Epidermal melanocyte (primary cell): ENCODE measurements around the genes HYKK, CTSH and CFAP161.

DNA sequence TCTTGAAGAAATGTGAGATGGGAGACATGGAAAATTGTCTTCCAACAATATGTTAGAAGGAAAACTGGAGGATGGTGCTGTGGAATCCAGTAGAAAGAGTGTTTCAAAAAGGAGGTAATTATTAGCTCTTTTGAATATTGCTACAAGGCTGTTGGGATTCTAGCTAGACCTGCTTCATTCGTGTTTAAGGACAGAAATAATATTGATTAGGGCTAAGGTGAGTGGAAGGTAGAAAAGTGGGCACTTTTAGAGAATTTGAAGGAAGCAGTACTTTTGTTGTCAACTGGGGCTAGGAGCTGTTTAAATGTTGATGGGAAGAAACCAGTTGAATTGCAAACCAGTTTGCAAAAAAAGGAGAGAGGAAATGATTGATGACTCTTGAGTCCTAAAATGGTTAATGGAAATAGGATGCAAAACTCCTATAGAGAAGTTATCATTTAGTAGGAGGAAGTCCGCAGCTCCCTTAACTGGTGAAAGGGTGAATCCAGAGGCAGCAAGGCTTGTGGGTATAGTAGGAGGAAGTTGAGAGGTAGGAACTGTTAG is 15.2 kb downstream of the IREB2 start:
- RRBS: no CpG with 5 or more reads among the region's 2 CpGs

- RRBS: 2% methylated on average over 24 of the region's 51 CpGs
These were observed at the start of gene HYKK for GRCh38 chr15:78507085-78507746. Gene HYKK (plus strand): TSS chr15:78507577.

DNA sequence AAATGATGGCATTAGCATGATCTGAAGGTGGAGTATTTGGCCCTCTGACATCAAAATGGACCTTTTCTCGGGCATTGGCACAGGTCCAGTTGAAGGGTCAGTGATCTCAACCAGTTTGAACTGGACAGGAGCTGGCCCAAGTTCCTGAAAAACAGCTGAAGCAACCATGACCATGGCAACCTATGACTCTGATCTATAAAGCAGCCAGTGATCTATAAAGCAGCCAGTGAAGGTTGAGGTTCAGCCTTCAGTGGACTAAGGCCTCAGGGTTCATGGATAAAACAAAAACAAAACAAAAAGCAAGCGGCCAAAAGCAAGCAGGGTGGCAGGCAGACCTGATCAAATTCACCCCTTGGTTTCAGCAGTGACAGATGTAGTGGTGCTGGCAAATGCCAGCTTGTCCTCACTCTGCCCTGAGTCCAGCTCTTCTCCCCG is 10.0 kb upstream of the CHRNB4 start:
- RRBS: no CpG with 5 or more reads among the region's 3 CpGs

DNA sequence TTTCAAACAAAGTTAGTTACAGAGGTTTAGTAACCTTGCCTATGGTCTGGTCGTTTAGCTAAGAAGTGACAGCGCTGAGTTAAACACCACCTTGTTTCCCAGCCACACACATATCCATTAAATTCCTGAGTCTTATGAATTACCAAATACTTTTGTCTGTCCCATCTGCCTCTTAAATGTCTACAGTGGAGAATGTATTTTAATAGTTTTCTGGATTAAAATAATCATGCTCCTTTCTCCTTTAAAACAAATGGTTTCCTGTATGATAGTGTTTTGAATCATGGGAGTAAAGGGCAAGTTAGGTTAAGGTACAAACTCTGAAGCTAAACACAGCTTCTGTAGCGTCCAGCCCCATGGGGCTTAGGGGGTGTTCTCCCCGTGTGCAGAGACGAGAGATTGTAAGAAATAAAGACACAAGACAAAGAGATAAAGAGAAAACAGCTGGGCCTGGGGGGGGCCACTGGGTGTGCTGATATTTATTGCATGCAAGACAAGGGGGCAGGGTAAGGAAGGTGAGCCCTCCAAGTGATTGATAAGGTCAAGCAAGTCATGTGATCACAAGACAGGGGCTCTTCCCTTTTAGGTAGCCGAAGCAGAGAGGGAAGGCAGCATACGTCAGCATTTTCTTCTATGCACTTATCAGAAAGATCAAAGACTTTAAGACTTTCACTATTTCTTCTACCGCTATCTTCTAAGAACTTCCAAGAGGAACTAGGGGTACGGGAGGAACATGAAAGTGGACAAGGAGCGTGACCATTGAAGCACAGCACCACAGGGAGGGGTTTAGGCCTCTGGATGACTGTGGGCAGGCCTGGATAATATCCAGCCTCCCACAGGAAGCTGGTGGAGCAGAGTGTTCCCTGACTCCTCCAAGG is 29.5 kb downstream of the MORF4L1 start:
- RRBS: no CpG with 5 or more reads among the region's 10 CpGs

GRCh38 chr15:78922702-78923390 is 22.0 kb downstream of the CTSH start:
- RRBS: no CpG with 5 or more reads among the region's 10 CpGs

DNA sequence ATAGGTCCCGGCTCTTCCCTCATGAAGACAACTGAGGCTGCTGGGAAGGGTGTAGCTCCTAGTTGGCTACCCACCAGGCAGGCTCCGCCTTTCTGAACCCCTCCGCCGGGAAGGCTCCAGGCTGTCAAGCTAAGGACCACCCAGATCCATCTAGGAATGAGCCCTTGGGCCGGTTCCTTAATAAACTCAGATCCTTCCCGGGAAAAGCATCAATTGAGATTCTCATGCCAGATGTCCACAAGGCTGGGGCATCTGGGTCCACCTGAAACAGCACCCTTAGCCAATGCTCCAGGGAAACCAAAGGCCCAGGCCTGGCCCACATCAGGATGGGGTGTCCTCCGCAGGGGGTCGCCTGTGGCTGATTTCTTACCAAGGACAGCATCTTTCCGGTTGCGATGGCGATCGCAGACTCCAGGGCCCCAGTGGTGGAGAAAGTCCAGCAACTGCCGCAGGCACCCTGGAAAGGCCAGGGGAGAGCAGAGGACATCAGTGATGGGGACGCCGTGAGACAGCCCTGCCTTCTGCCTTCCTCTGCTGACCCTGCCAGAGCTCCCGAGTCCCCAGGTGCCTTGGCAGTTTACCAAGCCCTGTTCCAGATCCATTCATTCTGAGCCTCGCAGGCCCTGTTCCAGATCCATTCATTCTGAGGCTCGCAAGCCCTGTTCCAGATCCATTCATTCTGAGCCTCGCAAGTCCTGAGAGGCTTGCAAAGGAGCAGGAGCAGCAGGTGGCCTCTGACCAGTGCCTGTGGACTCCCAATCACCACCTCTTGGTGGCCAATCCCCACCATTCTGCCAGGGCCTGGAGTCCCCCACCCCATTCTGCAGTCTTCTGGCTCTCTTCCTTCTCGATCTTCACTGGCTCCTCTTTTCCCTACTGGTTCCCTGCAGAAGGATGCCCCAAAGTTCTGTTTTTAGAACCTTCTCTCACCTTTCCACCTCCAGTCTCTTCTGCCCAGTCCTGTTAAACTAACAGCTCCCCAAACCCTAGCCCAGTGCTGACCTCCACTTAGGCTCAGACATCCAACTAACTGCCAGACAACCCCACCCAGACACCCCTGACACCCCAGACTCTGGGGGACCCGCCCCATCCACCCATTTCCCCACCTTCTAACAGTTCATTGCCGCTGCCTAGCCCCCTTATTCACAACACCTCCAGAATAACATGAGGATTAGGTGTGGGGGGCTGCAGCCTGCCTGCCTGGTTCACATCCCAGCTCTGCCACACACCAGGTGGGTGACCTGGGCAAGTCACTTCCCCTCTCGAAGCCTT is 12.4 kb downstream of the CTSH start:
- RRBS: 84% methylated on average over 4 of the region's 23 CpGs

DNA sequence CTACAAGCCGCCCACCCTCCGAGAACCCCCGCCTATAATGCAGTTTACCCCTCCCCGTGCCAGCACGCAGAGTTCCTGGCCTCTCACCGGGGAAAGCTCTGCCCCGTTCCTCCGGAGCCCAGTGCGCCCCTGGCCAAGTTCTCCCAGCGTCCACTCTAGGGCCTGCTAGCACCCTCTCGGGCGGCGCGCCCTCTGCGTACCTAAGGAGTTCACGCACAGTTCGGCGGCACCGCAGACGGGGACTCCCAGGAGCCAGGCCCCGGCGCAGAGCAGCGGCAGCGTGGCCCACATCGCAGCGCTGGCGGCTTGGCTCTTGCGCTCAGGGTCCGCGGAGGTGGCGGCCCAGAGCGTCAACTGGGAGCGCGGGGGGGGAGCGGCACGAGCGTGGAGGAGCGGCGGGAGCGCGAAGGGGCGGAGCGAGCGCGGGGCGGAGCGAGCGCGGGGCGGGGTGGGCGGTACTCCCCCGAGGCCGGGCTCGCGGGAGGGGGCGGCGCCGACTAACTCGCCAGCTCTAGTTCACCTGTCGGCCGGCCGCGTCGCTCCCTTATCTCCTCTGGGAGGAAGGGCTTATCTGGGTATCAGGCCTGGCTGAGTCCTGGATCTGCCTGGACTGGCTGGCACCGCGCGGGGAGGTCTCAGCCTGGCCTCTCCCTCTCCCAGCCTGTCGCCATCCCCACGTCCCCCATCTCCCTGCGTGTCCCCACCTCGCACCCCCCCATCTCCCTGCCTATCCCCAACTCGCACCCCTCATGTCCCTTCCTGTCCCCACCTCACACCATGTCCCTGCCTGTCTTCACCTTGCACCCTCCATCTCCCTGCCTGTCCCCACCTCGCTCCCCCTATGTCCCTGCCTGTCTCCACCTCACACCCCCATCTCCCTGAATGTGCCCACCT is at the start of gene CTSH:
TSS of gene CTSH (minus strand) at position 356 of the 894 bp plus-strand sequence.
- RRBS: 2% methylated on average over 9 of the region's 73 CpGs

- RRBS: no CpG with 5 or more reads among the region's 20 CpGs
These were observed 59.4 kb downstream of the MINAR1 start for GRCh38 chr15:79491512-79491942.

DNA sequence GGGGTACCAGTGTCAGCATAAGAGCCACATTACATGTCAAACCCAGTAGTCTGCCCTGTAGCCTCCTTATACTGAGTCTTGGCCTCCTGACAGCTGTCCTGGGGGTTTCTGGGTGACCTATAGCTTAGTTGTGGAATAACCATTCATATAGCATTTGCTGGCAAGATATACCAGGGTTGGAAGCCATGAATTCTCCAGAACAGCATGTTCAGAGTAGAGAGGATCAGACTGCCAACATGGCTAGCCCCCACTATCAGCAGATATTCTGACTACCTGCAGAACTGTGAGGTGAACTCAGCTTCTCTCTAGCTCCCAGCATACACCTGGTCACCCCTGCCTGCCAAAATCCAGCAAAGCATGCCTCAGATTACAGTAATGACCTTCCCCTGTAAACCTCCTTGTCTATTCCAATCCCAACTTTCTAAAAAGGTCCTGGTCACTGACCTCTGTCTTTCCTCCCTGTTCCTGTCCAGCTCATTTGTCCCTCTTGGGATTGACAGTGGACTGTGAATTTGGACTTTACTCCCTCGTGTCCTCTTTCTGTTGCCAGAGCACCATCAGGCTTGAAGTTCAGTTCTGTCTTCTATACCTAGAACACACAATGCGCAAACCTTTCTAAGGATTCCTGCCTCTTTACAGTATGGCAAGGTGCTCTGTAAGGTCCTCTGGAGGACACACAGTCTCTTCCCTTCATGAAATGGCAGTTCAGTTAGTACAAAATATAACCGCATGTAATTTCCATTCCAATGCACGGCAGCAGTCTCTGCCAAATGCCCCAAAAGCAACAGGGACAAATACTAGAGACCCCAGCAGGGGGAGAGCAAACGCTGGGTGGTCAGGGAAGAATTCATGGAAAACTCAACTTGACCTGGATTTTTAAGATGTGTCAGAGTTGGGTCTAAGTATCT is 50.3 kb downstream of the MTHFS start:
- RRBS: no CpG with 5 or more reads among the region's 5 CpGs

DNA sequence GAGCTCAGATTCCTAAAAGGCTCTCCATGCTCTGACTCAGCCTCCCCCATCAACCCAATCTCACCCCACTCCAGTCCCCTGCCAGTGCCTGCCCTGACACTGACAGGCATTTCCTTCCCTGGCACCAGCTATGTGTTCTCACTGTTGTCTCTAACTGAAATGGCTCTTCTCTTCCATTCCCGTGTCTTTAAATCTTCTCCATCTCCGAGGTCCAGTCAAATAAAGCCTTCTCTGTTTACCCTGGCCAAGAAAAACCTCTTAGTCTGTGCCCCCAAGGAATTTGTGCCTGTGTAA is 7.4 kb upstream of the BCL2A1 start:
- RRBS: no CpG with 5 or more reads among the region's 2 CpGs

DNA sequence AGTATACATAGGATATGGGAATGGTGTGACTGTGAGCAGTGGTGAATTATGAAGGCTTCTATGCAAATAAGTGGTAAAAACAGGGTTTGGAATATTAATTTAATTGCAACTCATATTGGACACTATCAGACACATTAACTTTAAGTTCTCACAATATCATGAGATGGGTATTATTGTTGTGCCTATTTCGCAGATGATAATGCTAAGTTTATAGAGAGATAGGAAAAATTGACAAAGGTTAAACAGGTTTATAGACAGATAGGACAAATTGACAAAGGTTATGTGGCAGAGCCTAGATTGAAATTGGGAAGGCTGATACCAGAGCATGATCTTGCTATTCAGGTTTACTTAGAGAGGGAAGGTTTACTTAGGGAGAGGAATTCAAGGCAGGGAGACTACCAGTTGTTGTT is 22.7 kb downstream of the ZFAND6 start:
- RRBS: no CpG with 5 or more reads among the region's 1 CpG

DNA sequence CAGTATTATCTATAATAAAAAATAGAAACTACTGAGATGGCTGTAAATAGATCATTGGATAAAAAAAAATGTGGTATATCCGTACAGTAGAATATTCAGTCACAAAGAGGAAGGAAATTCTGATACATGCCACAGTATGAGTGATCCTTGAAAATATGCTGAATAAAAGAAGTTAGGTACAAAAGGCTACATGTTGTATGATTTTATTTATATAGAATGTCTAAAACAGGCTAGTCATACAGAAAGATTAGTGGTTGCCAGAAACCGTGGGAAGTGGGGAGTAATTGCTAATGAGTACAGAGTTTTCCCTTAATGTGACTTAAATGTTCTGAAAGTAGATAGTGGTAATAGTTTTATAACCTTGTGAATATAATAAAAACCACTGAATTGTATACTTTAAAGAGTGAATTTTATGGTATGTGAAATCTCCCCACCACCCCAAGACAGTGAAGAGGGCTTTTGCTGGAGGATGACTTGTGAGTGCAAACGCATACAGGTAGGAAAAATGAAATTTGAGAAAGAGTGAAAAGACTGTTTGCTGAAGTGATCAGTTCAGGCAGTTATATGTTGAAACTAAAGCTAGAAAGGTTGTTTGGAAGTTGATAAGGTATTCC is 24.8 kb upstream of the FAH start:
- RRBS: no CpG with 5 or more reads among the region's 3 CpGs

GRCh38 chr15:80161911-80162388 is 9.2 kb downstream of the FAH start:
- RRBS: no CpG with 5 or more reads among the region's 6 CpGs

GRCh38 chr15:80247337-80247747 is 4.7 kb downstream of the CTXND1 start:
- RRBS: no CpG with 5 or more reads among the region's 1 CpG

- RRBS: no CpG with 5 or more reads among the region's 7 CpGs
These were observed 32.4 kb downstream of the ARNT2 start for GRCh38 chr15:80436527-80436982.

DNA sequence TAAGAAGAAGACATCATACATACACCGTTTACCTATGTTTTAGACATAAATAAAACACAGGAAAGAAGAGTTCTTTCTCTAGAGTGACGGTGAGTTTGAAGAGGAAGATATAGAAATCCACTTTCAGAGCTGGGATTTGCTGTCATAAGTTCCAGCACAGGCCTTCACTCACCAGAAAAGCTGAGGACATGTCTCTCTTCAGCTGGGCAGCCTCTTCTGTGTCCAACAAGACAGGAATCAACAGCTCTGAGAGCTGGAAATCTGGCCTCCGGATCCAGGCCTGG is 2.9 kb upstream of the CEMIP start:
- RRBS: no CpG with 5 or more reads among the region's 3 CpGs

DNA sequence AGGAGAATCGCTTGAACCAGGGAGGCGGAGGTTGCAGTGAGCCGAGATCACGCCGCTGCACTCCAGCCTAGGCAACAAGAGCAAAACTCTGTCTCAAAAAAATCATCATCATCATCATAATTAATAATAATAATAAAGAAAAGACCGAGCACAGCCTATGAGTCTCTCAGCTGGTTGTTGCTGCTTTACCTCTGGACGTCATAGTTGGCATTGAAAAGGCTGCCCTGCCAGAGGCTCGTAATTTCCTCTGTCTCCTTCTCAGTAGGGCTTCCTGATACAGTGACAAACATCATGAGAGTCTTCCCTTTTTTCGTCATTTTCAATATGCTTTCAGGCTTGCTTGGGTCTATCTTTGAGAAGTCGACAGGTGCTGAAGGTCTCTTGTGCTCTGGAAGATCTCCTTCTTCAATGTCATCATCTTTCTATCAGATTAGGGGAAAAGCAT is 7.8 kb downstream of the MESD start:
- RRBS: no CpG with 5 or more reads among the region's 10 CpGs

GRCh38 chr15:81005717-81006317 is 5.1 kb downstream of the TLNRD1 start:
- RRBS: no CpG with 5 or more reads among the region's 3 CpGs

DNA sequence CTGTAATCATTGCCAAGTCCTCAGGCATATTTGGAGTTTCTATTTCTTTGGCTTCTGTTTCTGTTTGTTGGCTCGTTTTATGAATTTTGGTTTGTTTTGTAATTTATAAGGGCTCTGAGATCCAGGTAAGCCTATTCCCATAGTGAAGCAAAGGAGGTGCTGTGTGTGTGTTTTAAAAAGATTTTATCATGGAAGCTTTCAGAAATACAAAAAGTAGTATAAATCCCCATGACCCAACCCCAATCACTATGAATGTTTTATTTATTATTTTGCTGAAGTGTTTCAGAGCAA is 32.2 kb downstream of the TLNRD1 start:
- RRBS: no CpG with 5 or more reads among the region's 1 CpG

DNA sequence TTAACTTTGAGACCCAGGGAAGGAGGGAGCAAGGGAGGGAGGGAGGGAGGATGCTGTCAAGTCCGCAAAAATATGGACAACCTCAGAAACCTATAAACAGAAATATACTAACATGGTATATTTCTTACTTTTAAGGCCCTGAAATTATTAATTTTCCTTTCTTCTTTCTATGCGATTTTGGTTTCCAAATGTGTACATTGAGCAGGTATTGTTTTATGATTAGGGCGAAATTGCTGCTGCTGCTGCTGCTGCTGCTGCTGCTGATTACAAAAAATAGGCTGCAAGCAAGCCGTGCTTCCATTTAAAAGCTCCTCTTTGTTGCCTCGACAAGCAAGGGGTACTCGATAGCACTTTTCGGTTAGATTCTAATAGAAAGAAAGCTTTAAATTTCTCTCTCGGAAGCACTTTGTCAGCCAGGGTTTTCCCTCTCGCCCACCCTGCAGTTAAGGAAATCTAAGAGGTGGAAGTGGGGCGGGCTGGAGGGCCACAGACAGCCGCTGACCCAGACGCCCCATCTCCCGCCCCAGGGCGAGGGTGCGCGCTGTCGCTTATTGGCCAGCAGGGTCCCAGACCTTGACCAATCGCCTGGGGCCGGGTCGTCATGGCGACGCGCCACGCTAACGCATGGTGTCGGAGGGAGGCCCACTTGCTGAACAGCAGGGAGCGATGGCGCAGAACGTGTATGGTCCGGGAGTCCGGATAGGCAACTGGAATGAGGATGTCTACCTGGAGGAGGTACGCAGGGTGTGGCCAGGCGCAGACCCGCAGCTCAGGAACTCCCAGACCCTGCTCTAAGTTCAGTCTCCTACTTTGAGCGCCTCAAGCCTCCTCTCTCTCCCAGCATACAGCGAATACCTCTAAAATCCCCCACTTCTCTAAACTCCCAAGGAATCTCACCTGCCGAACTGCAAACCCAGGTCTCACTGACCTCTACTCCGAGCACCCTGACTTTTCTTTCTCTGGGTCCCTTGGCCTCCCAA is at the start of gene CFAP161:
TSS of gene CFAP161 (plus strand) at position 607 of the 980 bp plus-strand sequence.
- RRBS: 2% methylated on average over 11 of the region's 38 CpGs